AG10803 (cell line): ENCODE data around the gene DCLK2.

DNA sequence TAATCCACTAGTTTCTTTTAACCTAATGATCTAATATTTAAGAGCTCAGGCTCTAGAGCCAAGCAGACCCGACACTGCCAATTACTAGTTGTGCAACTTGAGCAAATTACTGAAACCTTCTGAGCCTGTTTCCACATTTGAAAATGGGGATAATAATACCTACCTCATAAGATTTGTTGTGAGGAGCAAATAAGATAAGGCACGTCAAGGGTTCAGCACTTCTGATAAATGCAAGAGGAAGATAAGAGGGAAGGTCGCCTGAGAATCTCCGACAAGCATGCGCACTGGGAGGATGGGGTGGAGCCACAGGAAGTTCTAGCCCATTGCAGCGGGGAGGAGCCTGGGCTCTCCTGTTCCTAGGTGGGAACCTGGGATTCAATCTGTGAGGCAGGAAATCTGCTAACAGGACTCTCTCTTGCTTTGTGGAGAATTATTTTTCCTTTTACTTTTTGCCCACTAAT, 141.4 kb upstream of the SMAD1 start:
- RRBS, result no CpG with 5 or more reads among the region's 6 CpGs

DNA sequence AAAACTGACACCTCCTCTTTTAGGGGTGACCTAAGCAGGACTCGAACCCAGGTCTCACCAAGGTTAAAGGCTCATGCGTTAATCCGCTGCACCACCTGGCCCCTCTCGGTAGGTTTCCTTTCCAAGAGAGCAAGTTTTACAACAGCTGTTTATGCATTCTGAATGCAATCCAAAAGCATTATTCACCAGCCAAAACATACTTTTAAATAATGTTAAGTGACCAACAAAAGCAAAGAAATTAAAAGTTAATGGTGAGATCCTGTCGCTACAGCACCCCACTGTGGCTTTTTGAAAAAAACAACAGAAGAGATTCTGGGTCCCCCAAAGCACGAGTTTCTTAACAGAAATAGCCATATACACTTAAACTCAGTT, 51.4 kb downstream of the ZNF827 start:
- RRBS, result no CpG with 5 or more reads among the region's 6 CpGs

DNA sequence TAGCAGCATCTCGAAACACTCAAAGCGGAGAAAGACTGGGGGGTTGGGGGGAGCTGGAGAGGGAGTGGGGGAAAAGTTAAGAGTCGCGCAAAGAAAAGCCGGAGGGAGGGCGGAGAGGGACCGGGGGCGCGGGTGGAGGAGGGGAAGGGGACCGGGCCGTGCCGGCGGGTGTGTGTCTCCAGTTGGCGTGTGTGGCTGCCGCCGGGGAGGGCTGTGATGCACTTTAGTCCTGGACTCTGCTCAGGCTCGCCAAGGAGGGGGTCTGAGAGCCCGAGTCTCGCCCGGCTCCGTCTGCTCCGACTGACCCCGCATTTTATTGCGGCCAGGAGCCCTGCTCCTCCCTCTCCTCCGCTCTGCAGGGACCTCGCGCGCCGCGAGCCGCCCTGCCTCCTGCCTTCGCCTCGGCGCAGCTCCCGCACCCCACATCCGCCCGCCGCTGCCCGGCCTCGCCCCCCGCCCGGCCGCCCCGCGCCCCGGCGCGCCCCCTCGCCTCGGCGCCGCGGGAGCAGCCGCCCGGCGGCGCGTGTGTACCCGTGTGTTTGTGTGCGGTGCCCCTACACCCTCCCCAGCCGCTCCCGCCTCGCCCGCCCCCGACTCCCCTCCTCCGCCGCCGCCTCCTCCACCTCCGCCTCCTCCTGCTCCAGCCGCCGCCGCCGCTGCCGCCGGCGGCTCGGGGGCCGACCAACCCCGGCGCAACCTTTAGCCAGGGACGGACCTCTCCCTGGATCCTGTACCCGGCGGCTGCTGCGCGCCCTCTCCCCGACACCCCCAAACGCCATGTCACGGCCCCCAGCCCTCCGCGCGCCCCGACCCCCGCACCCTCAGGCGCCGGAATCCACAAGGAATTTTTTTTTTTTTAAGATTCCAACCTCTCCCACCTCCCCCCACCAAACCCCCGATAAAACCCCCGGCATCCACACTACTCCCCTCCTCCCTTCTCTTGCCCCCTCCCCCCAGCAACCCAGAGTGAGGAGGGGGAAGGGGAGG, 1.2 kb downstream of the ZNF827 start:
- RRBS, result 2% methylated on average over 31 of the region's 97 CpGs

DNA sequence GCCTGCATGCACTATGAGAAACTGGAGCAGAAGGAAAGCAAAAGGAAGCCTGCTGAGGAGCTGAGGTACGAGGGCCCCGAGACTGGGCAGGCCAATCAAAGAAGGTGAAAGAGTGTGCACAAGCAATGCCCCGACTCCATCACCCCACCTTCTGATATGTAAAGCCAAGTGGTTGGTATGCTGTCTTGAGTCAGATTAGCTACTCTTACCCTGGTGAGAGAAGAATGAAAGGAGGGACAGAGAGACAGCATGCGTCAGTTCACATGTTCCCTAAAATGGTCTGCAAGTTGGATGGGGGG, 90.2 kb upstream of the ZNF827 start:
- RRBS, result no CpG with 5 or more reads among the region's 4 CpGs

- RRBS, result no CpG with 5 or more reads among the region's 7 CpGs
These were observed 58.7 kb downstream of the EDNRA start for GRCh38 chr4:147539577-147539972.

- RRBS, result no CpG with 5 or more reads among the region's 5 CpGs
These were observed 12.4 kb downstream of the ARHGAP10 start for GRCh38 chr4:147744146-147744824.

DNA sequence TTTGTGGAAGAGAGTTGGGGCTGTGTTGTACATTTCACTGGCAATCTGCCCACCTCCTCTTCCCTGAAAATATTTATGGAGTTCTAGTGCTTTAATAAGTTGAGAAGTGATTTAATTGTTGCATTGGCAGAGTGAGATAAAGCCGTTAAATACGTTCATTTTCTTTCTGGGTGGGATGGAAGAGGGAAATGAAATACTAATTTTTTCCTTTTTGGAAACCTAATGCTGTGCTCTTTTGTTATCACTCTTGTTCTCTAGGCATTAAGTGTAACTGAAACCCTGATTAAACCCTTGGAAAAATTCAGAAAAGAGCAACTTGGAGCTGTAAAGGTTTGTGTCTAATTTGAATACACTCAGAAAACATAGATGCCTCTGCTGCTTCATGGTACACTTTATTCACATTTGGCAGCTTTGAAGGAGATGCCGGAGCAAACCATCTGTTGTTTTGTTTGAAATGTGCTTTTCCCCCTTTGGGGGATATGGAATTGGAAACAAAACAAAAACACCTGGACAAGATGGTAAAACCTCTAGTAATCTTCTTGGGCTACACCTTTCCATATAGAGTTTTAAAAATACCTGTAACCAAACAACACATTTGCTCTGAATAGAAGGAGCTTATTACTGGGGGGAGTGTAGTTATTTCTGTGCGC, 115.1 kb downstream of the ARHGAP10 start:
- RRBS, result no CpG with 5 or more reads among the region's 4 CpGs

DNA sequence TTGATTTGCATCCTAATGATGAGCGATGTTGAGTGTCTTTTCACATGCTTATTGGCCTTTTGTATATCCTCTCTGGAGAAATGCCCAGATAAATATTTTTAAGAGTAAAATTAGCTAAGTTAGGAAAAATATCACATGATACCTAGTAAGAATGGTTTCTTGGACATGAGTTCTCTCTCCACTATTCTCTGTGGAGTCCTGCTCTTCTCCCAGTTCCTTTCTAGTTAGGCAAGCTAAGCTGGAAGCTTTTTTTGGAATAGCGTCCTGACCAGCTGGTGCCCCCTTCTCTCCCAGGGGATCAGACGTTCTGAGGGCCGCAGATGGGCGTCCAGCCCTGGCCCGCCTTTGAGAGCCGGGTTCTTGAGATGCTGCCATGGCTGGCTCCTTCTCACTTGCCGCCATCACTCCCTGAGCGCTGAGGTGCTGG, 132.1 kb downstream of the ARHGAP10 start:
- RRBS, result no CpG with 5 or more reads among the region's 9 CpGs

GRCh38 chr4:148030453-148031024, 298.7 kb downstream of the ARHGAP10 start:
- RRBS, result no CpG with 5 or more reads among the region's 4 CpGs

DNA sequence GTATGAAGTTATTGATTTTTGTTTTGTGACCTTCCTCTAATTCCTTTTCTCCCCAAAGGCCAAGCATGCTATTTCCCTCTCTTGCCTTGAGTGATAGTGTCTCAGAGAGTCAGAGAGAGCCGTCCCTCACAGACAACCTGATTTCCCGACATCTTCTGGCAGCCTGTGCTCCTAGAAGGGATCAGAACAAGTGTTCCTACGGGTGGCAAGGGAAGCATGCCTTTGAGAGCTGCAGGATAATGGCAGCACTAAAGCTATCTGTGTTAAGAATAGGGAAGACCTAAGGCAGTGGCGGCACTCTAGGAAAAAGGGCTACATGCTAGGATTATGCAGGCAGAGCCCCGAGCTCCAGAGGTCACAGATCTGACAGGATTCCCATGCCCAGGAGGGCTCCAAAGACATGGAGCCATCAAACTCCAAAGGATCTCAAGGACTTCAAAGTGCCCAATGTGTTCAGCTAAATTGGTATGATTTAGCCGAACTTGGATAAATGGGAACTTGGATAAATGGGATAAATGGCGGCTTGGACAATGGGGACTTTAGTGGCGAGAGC, 106.2 kb downstream of the NR3C2 start:
- RRBS, result no CpG with 5 or more reads among the region's 8 CpGs

DNA sequence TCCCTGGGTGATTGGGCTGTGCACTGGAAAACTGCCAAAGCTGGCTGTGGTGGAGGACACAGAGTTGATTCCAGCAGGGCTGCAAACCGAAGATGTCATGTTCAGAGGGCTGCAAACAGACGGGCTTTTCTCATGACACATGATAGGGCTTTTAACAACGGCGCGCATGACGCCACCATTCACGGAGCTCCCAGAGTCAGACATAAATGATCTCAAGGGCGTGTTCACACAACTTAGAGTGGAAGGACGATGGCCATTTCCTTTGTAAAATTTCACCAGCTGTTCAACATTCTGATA, 6.1 kb downstream of the NR3C2 start:
- RRBS, result no CpG with 5 or more reads among the region's 9 CpGs

DNA sequence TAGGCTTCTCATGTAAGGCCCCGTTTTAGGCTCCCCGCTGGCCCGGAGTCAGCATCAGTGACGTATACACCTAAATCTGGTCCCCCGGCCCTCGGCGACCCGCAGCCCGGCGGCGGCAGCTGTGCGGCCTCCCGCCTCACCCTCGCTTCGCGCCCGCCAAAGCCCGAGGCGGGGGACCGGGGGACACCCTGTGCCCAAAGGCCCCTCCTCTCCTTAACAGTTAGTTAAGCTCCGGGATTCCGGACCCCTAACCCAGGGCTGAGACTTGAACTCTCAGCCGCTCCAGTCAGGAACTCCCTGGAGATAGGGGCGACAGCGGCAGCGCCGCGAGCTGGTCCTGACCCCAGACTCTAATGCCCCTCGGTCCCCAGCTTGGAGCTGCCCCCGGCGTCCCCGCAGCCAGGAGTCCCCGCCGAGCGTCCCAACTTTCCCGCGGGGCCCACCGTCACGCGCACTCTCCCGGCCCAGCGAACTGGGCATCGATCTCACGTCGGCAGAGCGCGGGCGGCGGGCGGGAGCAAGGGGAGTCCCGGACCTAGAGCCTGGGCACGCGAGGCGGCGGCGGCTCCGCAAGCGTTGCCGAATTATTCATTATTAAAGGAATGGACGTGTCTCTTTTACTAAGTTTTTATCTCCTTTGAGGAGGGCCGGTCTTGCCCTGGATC, 1.5 kb upstream of the NR3C2 start:
- RRBS, result 1% methylated on average over 40 of the region's 61 CpGs

DNA sequence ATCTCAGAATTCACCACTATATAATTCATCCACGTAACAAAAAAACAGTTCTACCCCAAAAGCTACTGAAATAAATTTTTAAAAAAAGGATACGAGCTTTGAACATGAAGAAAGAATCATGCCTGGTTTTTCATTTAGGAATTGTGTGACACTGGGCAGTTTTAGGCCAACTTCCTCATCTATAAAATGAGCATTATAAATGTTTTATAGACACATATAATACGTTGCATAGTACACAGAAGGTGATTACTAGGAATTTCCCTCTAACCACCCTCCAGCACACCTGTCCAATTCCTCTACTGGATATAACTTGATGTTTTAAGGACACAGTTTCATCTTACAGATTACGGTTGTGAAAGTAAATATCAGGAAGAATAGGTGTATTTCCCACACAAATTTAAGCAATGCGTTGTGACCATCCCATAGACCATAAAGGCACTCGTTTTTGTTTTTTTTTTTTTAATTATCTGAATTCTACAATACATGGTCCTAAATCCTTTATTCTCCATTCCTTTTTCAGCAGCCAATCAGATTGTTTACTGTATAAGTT, 85.5 kb upstream of the IQCM start:
- RRBS, result no CpG with 5 or more reads among the region's 6 CpGs

- RRBS, result 3% methylated on average over 20 of the region's 62 CpGs
These were observed at the start of gene DCLK2 for GRCh38 chr4:150077912-150078521. DCLK2 (plus strand) TSS chr4:150078445.

- RRBS, result no CpG with 5 or more reads among the region's 2 CpGs
These were observed 186.4 kb upstream of the MAB21L2 start for GRCh38 chr4:150395455-150395975.

DNA sequence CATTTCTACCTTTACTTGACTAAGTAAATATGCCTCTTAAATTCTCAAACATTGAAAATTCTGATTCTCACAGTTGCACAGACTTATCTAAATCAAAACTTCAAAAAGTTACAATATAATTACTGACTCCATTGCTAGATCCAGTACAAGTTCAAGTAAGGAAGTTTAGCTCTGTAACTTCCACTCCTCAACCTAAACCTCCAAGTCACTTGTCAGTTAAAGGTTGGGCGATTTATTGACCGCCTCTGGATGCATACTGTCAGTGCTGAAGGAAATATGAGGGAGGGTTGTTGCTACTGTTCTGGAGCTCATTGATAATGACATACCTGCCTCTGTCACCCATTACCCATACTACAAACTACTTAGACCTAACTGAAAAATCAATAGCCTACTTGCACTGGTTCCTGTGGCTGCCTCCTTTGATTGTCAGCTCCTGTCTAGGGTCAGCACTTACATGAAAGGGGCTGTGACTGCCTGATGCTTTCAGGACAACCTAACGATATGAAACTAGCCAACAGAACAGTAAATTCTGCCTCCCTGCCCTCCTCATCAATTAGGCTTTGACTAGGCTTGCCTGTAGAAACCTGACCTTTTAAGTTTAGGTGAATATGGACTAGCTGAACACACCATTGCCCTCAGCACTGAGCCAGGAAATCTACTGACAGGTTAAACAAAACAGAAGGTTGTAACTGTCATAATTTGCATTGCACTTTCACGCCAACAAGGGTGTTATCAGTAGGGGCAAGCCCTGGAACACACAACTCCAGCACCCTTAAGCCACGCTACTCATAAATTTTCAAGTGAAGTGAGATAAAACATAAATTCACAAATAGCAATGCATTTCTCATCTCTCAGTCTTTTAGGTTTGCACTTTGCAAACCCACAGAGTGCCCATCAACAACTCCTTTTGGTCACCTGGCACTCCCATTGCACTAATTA, 9.2 kb upstream of the MAB21L2 start:
- RRBS, result no CpG with 5 or more reads among the region's 5 CpGs

- RRBS, result no CpG with 5 or more reads among the region's 4 CpGs
These were observed 67.5 kb downstream of the MAB21L2 start for GRCh38 chr4:150649379-150649949.

GRCh38 chr4:150722848-150723493, 141.0 kb downstream of the MAB21L2 start:
- RRBS, result no CpG with 5 or more reads among the region's 8 CpGs

DNA sequence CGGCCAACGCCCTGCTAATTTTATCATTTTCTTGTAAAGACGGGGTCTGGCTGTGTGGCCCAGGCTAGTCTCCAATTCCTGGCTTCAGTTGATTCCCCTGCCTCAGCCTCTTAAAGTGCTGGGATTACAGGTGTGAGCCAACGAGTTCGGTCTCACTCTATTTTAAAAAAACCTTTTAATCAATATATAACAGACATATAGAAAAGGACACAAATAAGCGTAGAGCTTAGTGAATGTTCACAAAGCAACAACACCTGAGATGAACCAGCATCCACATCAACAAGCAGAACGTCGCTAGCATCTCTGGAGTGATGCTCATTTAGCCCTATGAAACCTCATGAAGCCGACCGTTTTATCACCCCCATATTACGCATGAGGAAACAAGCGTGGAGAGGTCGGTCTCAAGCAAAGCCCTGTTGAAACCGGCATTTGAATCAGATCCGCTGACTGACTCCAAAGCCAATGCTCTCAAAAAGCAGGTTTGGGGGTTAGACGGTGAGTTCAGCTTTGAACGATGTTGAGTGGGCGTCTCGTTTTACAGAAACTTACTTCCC, 544 bp upstream of the RPS3A start:
- RRBS, result no CpG with 5 or more reads among the region's 19 CpGs